Measurements from ENCODE around the genes EFCAB8, ACTL10 and E2F1.

- CAGE, long polyA plus RNA: no peak
- RRBS: no CpG with 5 or more reads among the region's 18 CpGs
Measured at GRCh38 chr20:32681208-32682004, 7.7 kb upstream of the C20orf203 start.

GRCh38 chr20:32822903-32823777 is 3.4 kb downstream of the MAPRE1 start:
- CAGE, long polyA plus RNA: no peak
- RRBS: no CpG with 5 or more reads among the region's 7 CpGs

GRCh38 chr20:32851852-32852280 is 6.9 kb upstream of the EFCAB8 start:
- CAGE, long polyA plus RNA: no peak
- RRBS: no CpG with 5 or more reads among the region's 1 CpG

DNA sequence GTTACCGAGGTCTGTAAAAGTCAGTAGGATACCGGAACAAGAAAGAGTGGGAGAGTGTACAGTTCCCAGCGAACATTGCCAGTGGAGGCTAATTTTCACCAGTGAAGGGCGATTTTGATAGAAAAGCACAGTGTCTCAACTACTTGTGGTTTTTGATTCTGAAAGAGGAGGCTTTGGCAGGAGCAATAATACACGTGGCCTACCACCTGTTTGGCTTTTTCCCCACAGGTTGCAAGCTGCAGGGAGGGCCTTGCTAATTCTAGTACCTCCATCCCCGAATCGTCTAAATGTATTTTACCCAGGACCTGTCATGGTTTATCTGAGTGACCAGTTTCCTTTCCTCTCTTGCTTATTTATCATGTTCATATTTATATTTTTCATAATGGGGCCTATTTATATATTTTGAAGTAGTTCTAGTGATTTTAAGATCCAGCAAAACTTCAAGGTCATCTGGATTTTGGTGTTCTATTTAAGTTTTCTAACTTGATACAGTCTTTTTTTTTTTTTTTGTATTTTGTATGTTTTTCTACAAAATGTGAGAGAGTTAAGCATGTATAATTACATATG is 3.3 kb upstream of the EFCAB8 start:
- CAGE, long polyA plus RNA: no peak
- RRBS: no CpG with 5 or more reads among the region's 7 CpGs

- CAGE, long polyA plus RNA: no peak
- RRBS: no CpG with 5 or more reads among the region's 6 CpGs
Measured at GRCh38 chr20:32858291-32859019, at the start of gene EFCAB8. EFCAB8 (plus strand) TSS chr20:32858923.

DNA sequence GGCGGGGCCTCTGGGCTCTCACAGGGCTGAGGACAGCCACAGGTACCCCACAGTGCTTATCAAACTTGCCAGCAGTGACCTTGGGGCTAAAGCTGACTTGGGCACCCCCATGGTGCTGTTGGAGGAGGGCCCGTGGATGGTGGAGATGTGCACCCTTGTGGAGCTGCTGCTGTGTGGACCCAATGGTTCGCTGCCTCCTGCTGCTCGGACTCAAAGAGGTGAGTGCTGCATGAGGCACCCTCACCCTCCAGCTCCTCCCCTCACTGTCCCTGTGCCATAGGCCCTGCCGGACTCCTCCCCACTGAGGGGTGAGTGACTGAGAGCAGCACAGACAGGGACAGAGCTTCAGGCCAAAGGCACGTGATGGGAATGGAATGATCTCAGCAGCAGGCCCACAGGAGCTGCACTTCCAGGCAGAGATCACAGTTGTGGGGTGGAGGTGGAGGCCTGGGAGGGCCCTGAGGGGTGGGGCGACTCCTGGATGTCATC is 28.0 kb downstream of the SUN5 start:
- CAGE, long polyA plus RNA: no peak
- RRBS: no CpG with 5 or more reads among the region's 7 CpGs

GRCh38 chr20:33125905-33126642 is 41.9 kb upstream of the BPIFA2 start:
- CAGE, long polyA plus RNA: no peak
- RRBS: no CpG with 5 or more reads among the region's 8 CpGs

DNA sequence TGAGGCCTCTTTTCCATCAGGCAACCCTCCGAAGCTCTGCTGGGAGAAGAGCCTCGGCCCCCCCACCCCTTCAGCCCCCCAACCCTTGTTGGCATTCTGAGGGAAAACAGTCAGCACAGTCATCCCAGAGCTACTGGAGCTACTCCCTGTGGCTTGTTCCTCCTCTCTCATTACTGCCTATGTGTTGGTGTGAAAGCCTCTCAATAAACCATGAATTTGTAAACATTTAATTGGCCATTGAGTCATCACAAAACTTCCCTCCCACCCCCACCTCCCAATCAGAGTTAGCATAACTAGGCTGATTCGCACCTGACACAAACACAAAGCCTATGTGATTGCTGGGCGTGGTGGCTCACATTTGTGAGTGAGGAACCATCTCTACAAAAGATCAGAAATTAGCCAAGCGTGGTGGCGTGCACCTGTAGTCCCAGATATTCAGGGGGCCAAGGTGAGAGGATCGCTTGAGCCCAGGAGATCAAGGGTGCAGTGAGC is 17.1 kb upstream of the SNTA1 start:
- CAGE, long polyA plus RNA: no peak
- RRBS: no CpG with 5 or more reads among the region's 7 CpGs

- CAGE, long polyA plus RNA: no peak
- RRBS: no CpG with 5 or more reads among the region's 7 CpGs
Measured at GRCh38 chr20:33477307-33477962, 12.5 kb upstream of the CBFA2T2 start.

GRCh38 chr20:33644411-33645273 is 17.5 kb upstream of the C20orf144 start:
- CAGE, long polyA plus RNA: no peak
- RRBS: 81% methylated on average over 3 of the region's 27 CpGs

DNA sequence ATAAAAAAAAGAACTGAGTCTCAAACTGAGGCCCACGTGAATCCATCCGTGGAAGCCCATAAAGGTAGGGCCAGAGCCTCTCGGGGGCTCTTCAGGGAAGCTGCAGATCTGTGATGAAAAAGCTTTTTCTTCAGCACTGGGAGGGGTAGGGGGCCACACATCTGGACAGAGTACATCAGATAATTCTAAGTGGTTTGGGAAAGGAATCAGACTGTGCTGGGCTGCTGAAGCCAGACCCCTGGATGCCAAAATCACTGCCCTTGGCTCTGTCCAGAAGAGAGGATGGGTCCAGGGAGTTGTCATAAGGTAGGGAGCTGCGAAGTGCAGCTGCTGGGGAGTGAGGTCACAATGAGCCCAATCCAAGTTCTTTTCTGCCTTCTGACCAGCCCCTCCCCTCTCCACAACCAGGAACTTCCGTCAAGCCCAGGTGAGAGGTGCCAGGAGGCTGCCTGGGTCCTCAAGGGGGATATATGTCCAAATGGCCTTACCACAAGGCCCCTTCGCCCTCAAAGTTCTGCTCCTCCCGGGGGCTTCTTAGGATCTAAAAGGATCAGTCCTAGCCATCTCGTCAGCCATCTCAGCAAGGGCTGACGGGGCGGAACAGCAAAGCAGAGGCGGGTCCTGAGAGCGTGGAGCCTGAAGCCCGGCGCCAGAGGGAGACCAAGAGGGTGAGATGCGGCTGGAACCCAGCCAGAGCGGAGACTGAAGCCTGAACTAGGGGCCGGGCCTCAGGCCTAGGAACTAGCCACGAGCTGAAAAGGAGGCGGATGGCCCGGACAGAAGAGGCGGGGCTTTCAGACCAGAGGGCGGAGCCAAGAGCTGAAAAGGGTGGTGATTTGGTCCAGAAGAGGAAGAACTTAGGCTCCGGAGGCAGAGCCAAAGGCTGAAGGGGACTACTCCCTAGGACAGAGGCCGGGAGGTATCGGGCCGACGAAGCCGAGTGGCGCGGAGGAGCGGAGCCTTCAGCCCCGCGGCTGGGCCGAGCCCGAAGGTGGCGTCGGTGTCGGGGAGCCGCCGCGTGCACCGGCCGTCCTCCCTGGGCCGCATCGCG is at the start of gene ACTL10:
Gene ACTL10 (plus strand): TSS at position 851 of the 1,051 bp plus-strand sequence.
- CAGE, long polyA plus RNA: no peak
- RRBS: 2% methylated on average over 28 of the region's 46 CpGs

GRCh38 chr20:33685650-33687005 is at the start of gene E2F1:
E2F1 (minus strand) TSS chr20:33686385.
- CAGE, long polyA plus RNA: no peak
- RRBS: under 1% methylated on average over 106 of the region's 147 CpGs

DNA sequence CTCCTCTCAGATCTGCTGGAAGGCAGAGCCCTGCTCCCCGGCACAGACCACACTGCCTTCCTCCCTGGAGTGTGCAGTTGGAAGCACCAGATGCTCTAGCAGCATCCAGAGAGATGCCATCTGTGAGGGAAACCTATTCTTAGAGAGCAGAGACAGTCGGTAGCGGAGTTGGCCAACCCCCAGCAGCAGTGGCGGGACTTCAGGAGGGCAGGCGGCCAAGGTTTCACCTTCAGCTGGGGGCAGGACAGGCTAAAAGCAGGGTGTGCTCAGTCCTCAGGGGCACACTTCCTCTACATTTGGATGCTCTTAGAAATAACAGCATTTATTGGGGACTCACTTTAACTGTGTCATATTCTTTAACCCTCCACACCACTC is 16.8 kb upstream of the E2F1 start:
- CAGE, long polyA plus RNA: no peak
- RRBS: no CpG with 5 or more reads among the region's 5 CpGs

DNA sequence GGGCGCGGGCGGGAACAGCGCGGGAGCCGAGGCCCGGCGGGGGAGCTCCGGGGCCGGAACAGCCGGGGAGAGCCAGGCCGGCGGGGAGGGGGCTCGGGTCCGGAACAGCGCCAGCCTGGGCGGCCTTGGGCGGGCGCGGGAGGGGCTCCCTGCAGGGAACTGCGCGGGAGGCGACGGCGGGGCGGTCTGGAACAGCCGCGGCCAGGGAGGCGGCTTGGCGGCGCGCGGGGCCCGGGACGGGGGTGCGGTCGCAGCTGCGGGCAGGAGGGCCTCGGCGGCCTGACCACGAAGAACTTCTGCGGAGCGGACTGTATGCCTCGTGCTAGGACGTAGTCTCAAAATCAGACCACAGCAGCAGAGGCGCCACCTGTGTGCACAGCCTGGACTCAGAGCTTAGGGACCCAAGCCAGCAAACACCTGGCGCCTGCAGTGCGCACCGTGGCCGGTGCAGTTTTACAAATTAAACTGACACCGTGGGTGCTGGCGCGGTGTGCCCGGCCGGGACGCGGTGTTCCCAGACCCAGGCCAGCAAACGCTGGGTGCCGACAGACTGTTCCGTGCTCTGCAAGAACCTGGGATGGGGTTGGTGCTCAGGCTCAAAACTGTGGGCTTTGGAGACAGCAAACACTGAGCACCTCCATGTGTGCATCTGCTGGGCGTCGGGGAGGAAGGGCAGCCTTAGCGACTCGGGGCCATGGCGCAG is 546 bp downstream of the ZNF341 start:
- CAGE, long polyA plus RNA: no peak
- RRBS: 1% methylated on average over 9 of the region's 65 CpGs

GRCh38 chr20:33755930-33756548 is 24.2 kb downstream of the ZNF341 start:
- CAGE, long polyA plus RNA: no peak
- RRBS: no CpG with 5 or more reads among the region's 10 CpGs

GRCh38 chr20:33839409-33839896 is 28.3 kb downstream of the CHMP4B start:
- CAGE, long polyA plus RNA: no peak
- RRBS: no CpG with 5 or more reads among the region's 5 CpGs

GRCh38 chr20:33848227-33848712 is 37.1 kb downstream of the CHMP4B start:
- CAGE, long polyA plus RNA: no peak
- RRBS: no CpG with 5 or more reads among the region's 19 CpGs

DNA sequence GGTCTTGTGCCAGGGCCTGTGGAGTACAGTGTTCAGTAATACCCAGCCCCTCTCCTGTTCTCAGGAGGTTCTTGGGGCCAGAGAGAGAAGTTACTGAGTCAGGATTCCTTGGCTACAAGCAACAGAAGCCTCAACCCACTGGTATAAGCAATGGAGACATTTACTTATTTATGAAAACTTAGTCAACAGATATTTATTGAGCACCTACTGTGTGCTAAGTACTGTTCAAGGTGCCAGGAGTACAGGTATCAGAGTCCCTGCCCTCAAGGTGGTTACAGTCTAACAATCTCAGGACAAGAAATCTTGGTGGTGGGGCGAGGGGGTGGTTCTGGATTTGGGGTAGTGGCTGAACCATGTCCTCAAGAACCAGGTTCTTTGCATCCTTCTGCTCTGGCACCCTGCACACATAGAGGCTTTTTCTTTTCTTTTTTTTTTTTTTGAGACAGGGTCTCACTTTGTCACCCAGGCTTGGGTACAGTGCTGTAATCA is 44.7 kb downstream of the CHMP4B start:
- CAGE, long polyA plus RNA: no peak
- RRBS: no CpG with 5 or more reads among the region's 1 CpG

GRCh38 chr20:33859128-33859933 is 48.2 kb downstream of the CHMP4B start:
- CAGE, long polyA plus RNA: no peak
- RRBS: no CpG with 5 or more reads among the region's 14 CpGs

DNA sequence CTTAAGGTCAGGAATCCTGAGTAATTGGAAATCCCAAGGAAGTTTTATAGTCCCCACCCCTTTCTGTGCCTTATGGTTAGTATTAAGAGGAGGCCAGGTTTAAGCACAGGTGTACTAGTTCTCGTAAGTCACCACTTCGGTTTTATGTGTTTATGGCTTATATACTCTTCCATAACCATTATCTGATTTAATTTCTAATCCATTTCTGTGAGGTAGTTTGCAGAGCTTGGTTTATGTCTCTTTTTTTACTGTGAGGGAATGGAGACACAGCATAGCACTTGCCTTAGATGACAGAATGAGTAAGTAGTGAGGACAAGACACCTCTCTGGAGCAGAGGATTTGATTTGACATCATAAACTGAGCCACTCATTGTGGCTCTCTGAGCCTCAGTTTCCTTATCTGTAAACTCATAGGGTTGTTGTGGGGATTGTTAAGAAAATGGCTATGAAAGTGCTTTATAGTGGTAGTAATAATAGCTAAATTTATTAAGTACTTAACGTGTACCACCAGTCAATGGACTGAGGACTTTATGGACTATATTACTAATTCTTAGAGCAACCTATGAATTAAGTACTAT is 2.3 kb downstream of the RALY start:
- CAGE, long polyA plus RNA: no peak
- RRBS: no CpG with 5 or more reads among the region's 3 CpGs